Liver (tissue), 9 donors: ENCODE data around the genes MAOA, EFHC2, CHST7 and ZNF157.

- PRO-cap, 5 experiments: no peak in any of the 5 experiments
- RAMPAGE, long total RNA, 2 experiments: no peak in any of the 2 experiments
- RRBS: no CpG with 5 or more reads among the region's 5 CpGs
Observed at GRCh38 chrX:41686749-41687200, 2.0 kb upstream of the GPR34 start.

DNA sequence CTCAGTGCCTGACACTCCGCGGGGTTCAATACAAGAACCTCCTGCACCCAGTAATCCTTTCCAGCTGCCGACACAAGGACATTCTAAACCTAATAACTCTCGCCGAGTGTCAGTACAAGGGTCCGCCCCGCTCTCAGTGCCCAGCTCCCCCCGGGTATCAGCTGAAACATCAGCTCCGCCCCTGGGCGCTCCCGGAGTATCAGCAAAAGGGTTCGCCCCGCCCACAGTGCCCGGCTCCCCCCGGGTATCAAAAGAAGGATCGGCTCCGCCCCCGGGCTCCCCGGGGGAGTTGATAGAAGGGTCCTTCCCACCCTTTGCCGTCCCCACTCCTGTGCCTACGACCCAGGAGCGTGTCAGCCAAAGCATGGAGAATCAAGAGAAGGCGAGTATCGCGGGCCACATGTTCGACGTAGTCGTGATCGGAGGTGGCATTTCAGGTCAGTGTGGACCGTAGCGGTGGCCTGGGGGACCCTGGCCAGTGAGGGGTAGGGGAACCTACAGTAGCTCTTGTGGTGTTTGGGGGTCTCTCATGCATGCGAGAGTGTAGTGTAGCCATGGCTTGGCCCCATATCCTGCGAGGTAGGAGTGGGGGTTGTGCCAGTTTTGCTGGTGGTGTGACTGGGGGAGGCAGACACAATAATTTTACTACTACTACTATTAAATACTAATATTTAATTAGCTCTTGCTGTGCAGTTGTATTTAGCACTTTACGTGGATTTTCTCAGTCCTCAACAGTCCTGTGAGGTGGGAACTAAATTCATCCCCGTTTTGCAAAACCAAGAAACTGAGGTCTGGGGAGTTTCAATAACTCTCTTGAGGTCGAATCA is at the start of gene MAOA:
Gene MAOA (plus strand): TSS at position 322 of the 827 bp plus-strand sequence.
- PRO-cap, 5 experiments: peak in 5 of 5 experiments; most common plus-strand start position 320 of the sequence (in 3); most common minus-strand start position 171 of the sequence (in 3)
- RAMPAGE, long total RNA, 2 experiments: start-site peak on the plus strand in 2 of 2 experiments, centred at positions 314 to 320 of the sequence, 929 to 4,644 reads per replicate
- RRBS: 57% methylated on average over 4 of the region's 36 CpGs

GRCh38 chrX:44343112-44344040 is at the start of gene EFHC2:
EFHC2 (minus strand) TSS chrX:44343672.
- PRO-cap, 5 experiments: no peak in any of the 5 experiments
- RAMPAGE, long total RNA, 2 experiments: no peak in any of the 2 experiments
- RRBS: 10% methylated on average over 9 of the region's 39 CpGs

DNA sequence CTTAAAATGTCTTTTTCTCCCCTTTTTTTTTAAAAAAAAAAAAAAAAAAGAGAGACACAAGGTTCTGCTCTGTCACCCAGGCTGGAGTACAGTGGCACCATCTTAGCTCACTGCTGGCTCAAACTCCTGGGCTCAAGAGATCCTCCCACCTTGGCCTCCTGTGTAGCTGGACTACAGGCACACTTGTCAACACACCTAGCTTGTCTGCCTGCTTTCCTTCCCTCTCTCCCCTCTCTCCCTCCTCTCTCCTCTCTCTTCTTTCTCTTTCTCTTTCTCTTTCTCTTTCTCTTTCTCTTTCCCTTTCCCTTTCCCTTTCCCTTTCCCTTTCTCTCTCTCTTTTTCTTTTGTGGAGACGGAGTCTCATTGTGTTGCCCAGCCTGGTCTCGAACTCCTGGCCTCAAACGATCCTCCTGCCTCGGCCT is 132.1 kb downstream of the DIPK2B start:
- PRO-cap, 5 experiments: no peak in any of the 5 experiments
- RAMPAGE, long total RNA, 2 experiments: no peak in any of the 2 experiments
- RRBS: no CpG with 5 or more reads among the region's 4 CpGs

- PRO-cap, 5 experiments: no peak in any of the 5 experiments
- RAMPAGE, long total RNA, 2 experiments: no peak in any of the 2 experiments
- RRBS: no CpG with 5 or more reads among the region's 5 CpGs
Observed at GRCh38 chrX:45745900-45746639, 545.4 kb upstream of the DIPK2B start.

GRCh38 chrX:45765584-45766371 is 565.1 kb upstream of the DIPK2B start:
- PRO-cap, 5 experiments: no peak in any of the 5 experiments
- RAMPAGE, long total RNA, 2 experiments: no peak in any of the 2 experiments
- RRBS: no CpG with 5 or more reads among the region's 8 CpGs

DNA sequence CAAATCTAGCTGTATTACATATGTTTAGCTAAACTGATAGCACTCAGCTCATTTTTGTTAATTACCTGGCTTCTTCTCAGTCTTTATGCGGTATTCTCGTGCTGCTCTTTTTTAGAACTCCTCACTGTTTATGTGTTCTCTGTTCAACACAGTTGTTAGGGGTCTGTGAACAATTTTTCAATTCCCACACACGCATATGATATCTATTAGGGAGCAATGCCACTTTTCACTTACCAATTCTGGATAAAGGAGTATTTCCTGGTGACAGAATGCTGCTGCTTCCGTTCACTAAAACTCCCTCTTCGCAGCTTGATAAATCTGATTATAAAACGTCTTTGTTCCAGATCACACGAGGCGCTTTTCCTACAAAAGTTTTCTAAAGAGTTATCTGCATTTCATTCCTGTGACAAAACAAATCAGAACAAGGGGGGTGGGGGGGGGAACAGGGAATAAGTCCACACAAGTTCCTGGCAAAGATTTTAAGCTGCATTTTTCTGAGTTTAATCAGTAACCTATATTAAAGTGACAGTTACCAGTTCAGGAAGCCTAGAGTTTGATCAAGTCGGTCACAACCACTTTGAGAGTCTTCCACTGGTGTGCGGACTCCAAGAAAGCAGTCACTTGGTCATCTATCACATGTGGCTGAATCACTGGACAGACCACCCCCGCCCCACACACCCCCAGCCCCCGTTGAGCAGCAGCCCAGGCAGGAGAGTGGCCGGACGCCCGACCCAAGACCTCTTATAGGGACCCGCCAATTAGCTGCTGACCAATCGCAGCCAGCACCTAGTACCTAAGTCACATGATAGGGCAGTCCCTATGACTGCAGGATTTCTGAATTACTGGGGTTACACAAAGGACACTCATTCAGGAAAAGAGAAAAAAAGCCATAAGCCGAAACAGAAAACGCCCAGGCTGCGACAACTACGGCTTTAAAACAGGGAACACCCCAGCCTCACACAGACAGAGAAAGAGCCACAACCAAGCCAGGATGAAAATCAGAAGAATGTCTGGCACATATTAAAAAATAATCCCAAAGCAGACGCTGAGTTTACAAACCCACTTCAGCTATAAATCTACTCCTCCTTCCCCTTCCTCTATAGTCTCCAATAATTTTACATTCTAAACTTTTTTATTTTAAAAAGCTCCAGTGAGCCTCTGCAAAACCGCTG is 569.3 kb upstream of the DIPK2B start:
- PRO-cap, 5 experiments: peak in 5 of 5 experiments; most common plus-strand start position 866 of the sequence (in 4); most common minus-strand start position 716 of the sequence (in 5)
- RAMPAGE, long total RNA, 2 experiments: start-site peak on the minus strand in 1 of 2 experiments, centred at position 404 of the sequence, 27 reads per replicate
- RRBS: no CpG with 5 or more reads among the region's 23 CpGs

GRCh38 chrX:45851788-45852346 is 595.2 kb upstream of the KRBOX4 start:
- PRO-cap, 5 experiments: no peak in any of the 5 experiments
- RAMPAGE, long total RNA, 2 experiments: no peak in any of the 2 experiments
- RRBS: 27% methylated on average over 8 of the region's 17 CpGs

DNA sequence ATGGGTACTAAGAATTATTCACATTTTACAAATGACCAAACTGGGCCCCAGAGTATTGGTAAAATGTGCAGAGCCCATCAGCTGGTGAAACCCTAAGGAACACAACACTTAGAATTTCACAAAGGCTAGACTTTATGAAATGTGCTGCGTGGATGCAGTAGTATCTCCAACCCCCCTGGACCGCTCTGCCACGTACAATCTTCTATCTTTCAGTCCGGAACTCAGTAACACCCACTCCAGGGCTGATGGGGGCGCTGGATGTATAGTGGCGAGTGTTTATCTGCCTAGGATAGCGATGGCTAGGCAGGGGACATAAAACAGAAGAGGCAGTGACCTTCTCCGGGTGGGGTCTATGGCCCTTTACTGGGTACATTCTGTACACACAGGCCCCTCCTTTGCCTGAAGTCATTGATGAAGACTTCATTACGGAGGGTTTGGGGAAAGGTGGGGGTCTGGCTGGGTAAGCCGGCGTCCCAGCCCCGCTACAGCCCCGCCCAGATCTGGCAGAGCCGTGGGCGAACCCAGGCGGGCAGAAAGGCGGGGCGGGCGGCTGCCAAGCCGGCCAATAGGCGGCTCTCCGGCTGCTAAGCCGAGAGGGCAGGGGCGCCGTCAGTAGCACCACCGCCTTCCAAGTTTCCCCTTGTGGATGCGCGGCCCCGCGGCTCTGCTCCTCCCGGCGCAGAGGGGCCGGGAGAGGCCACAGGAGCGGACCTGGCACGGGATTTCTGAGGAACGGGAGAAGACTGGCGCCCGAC is at the start of gene CHST7:
Gene CHST7 (plus strand): TSS at position 612 of the 755 bp plus-strand sequence.
- PRO-cap, 5 experiments: peak in 5 of 5 experiments; most common plus-strand start position 592 of the sequence (in 4); most common minus-strand start position 498 of the sequence (in 1)
- RAMPAGE, long total RNA, 2 experiments: no peak in any of the 2 experiments
- RRBS: 20% methylated on average over 21 of the region's 38 CpGs

GRCh38 chrX:46573909-46574480 is 430 bp downstream of the CHST7 start:
- PRO-cap, 5 experiments: no peak in any of the 5 experiments
- RAMPAGE, long total RNA, 2 experiments: no peak in any of the 2 experiments
- RRBS: 34% methylated on average over 27 of the region's 74 CpGs

GRCh38 chrX:46600089-46600565 is 26.6 kb downstream of the CHST7 start:
- PRO-cap, 5 experiments: no peak in any of the 5 experiments
- RAMPAGE, long total RNA, 2 experiments: no peak in any of the 2 experiments
- RRBS: no CpG with 5 or more reads among the region's 3 CpGs

DNA sequence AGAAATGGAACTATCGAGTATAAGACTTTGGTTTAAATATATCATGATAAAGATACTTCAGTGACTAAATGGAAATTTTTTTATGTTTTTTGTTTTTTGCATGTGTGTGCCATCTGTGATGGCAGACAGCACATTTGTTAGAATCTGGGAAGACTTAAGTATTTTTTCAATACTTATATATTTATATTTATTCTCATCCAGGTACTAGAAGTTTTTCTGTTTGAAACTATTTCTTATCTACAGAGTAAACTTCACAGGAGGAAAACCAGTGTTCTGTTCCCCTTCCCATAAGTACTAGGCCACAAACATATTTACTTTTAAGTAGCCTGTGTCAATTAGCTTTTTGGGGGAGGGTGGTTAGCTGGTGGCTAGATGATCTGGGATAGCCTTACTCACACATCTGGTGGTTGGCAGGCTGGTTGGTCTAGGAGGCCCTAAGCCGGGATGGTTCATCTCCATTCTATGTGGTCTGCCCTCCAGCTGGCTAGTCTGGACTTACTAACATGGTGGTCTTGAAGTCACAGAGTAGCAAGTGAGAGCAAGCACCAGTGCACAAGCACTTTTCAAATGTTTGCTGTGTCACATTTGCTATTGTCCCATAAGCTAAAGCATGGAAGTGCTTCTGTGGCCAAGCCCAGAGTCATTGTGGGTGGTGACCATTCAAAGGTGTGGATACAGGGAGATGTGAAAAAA is 6.2 kb downstream of the JADE3 start:
- PRO-cap, 5 experiments: no peak in any of the 5 experiments
- RAMPAGE, long total RNA, 2 experiments: no peak in any of the 2 experiments
- RRBS: no CpG with 5 or more reads among the region's 2 CpGs

DNA sequence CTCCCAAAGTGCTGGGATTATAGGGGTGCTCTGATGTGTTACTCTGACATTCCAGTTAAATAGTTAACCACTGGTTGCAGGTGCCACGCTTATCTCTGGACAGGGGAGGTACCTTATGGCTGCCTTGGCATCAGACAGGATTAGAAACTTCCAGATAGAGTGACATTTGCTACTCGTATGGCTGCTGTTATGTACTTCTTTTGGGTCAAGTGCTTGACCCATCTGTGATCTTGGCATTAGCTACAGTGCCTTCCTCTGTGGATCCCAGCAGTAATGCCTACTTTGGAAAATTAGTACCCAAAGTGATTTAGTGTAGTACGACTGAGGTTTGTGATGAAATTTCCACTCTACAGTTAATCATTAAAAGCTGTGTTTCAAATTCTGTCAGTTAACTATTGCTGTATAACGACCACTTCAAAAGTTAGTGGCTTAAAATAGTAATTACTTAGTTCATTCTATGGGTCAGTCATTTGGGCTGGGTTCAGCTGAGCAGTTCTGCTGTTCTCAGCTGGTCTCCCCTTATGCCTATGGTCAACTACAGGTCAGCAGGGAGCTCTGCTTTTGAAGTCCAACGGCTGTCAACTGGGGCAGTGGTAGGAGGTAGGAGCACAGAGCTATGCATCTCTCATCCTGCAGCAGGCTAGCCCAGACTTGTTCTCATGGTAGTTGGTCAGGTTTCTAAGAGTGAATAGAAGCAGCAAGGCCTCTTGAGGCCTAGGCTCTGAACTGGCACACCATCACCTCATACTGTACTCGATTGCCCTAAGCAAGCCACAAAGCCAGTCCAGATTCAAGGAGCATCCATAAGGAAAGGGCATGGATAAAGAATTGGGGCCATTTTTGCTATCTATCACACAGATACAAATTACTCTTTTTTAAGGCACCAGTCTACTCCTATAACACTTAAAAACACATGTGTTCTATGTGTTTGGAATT is 51.1 kb downstream of the JADE3 start:
- PRO-cap, 5 experiments: peak in 4 of 5 experiments; most common plus-strand start position 469 of the sequence (in 1); most common minus-strand start position 275 of the sequence (in 3)
- RAMPAGE, long total RNA, 2 experiments: no peak in any of the 2 experiments
- RRBS: no CpG with 5 or more reads among the region's 6 CpGs

GRCh38 chrX:47192890-47193198 is 785 bp upstream of the UBA1 start:
- PRO-cap, 5 experiments: no peak in any of the 5 experiments
- RAMPAGE, long total RNA, 2 experiments: no peak in any of the 2 experiments
- RRBS: no CpG with 5 or more reads among the region's 6 CpGs

DNA sequence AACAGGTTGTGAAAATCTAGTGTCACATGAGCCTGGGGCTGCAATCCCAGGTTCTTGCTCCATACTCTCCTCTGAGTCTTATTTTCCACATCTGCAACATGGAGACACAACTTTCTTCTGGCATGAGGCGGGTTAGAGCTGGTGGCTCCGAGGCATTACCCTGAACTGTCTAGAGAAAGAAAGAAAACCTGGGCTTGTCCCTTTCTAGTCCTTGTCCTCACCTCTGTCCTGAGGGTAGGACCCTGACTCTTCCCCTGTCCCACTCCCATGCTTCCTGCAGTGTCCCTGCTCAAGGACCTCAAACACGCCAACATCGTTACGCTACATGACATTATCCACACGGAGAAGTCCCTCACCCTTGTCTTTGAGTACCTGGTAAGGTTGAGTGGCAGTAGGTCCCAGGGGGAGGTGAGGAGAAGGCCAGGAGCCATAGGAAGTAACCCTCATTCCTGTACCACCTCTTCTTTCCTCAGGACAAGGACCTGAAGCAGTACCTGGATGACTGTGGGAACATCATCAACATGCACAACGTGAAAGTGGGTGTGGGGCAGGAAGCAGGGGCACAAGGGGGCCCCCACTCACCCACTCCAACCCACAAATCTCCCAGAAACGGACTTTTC is 7.1 kb downstream of the CDK16 start:
- PRO-cap, 5 experiments: no peak in any of the 5 experiments
- RAMPAGE, long total RNA, 2 experiments: no peak in any of the 2 experiments
- RRBS: no CpG with 5 or more reads among the region's 8 CpGs

DNA sequence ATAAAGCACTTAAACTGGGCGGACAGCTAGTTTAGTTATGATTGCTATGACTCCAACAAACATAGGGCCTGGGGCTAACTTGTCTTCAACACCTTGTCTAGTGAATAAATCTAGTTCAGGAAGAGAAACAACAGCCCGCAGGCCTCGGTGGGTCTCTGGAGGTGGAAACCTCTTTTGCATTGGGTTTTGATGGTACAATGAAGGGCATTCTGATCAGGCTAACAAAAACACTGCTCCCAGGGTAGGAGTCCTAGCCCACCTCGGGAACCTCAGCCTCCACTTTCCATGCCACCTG is 360 bp upstream of the USP11 start:
- PRO-cap, 5 experiments: no peak in any of the 5 experiments
- RAMPAGE, long total RNA, 2 experiments: no peak in any of the 2 experiments
- RRBS: no CpG with 5 or more reads among the region's 4 CpGs

GRCh38 chrX:47321312-47321961 is 48.9 kb upstream of the ZNF157 start:
- PRO-cap, 5 experiments: no peak in any of the 5 experiments
- RAMPAGE, long total RNA, 2 experiments: no peak in any of the 2 experiments
- RRBS: no CpG with 5 or more reads among the region's 22 CpGs

- PRO-cap, 5 experiments: no peak in any of the 5 experiments
- RAMPAGE, long total RNA, 2 experiments: no peak in any of the 2 experiments
- RRBS: no CpG with 5 or more reads among the region's 18 CpGs
Observed at GRCh38 chrX:47321962-47322505, 48.3 kb upstream of the ZNF157 start.

DNA sequence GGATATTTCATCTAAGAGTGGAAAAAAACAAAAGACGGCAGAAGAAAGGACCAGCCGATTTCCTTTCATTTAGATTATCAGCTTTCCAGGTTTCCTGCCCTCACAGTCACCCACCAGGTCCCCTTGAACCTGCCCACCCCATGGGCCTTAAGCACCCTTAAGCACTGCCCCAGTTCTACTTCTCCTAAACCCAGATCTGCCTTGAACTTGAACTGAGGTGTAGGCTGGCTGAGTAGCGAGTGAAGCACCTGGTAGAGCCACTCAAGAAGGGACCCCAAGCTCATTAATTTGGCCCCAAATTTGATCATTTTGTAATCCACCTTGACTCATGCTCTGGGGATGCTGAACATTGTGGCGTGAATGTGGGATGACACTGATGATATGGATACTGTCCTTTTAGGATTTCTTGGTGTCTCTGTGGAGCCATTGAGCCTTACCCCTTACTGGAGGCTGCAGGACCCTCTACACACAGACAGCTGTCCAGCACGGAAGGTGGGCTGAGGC is at the start of gene ZNF157:
Gene ZNF157 (plus strand): TSS at position 425 of the 504 bp plus-strand sequence.
- PRO-cap, 5 experiments: no peak in any of the 5 experiments
- RAMPAGE, long total RNA, 2 experiments: no peak in any of the 2 experiments
- RRBS: no CpG with 5 or more reads among the region's 5 CpGs

DNA sequence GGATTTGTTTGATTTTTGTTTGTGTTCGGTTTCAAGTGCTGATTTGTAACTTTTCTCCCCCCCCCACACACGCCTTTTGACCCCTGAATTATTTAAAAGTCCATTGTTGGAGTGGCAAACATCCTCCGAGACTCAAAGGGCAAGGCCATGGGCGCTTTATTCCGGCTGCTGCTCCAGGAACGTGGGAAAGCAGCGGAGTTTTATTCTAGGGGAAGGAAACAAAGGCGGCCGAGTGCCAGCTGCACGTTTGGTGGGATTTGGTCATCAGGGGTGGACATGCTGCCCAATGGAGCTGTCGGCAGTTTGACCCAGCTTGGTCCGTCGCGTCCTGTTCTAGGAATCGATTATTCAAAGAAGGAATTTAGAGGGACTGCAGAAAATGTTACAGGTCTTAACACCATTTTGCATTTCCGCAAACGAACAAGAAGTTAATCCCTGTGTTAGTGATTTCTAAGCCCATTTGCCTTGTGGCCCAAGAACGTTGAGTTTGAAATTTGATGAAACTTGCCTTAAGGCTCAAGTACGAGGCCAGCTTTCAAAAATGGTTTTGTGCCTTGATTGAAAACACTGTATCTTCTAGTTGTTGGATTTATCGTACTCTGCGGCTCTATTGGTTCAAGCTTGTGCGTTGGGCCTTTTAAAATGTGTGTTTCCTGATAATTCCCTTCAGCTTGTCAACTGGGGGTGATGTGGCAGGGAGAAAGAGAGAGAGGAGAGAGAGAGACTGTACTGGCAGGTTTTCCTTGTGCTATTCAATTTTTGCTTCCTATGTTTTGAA is 625 bp upstream of the ZNF41 start:
- PRO-cap, 5 experiments: peak in 1 of 5 experiments; most common plus-strand start position 121 of the sequence (in 1); most common minus-strand start position 174 of the sequence (in 1)
- RAMPAGE, long total RNA, 2 experiments: no peak in any of the 2 experiments
- RRBS: no CpG with 5 or more reads among the region's 22 CpGs